Esophagus squamous epithelium (tissue), 4 donors: ENCODE data around the genes ZNF860, GPD1L and STAC.

DNA sequence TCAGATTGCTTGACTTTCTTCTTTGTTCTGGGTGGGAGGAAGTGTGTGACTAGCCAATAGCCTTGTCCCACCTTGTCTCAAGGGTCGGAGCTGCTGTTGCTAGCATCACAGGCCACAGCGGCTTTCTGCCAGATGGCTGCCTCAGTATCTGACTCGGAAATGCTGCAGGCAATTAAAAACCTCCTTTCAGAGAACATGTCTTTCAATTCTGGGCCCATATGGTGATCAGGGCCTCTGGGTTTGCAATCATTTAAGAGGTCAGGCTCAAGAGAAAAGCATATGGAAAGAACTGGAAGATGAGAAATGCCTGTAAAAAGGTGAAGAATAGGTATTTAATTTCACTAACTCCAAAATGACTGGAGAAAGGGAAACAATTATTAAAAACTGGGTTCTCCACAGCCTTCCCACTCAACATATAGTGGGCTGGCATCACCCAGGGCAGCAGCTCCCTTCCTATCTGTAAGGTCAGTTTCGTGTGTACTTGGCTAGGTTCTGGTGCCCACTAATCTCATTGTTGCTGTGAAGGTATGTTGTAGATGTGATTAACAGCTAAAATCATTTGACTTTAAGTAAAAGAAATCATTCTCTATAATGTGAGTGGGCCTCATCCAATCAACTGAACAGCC is 32.5 kb downstream of the TGFBR2 start:
- PRO-cap = no peak
- RAMPAGE, long total RNA, 4 experiments = no peak in any of the 4 experiments

GRCh38 chr3:30674071-30674584 is 67.7 kb downstream of the TGFBR2 start:
- PRO-cap = no peak
- RAMPAGE, long total RNA, 4 experiments = no peak in any of the 4 experiments

DNA sequence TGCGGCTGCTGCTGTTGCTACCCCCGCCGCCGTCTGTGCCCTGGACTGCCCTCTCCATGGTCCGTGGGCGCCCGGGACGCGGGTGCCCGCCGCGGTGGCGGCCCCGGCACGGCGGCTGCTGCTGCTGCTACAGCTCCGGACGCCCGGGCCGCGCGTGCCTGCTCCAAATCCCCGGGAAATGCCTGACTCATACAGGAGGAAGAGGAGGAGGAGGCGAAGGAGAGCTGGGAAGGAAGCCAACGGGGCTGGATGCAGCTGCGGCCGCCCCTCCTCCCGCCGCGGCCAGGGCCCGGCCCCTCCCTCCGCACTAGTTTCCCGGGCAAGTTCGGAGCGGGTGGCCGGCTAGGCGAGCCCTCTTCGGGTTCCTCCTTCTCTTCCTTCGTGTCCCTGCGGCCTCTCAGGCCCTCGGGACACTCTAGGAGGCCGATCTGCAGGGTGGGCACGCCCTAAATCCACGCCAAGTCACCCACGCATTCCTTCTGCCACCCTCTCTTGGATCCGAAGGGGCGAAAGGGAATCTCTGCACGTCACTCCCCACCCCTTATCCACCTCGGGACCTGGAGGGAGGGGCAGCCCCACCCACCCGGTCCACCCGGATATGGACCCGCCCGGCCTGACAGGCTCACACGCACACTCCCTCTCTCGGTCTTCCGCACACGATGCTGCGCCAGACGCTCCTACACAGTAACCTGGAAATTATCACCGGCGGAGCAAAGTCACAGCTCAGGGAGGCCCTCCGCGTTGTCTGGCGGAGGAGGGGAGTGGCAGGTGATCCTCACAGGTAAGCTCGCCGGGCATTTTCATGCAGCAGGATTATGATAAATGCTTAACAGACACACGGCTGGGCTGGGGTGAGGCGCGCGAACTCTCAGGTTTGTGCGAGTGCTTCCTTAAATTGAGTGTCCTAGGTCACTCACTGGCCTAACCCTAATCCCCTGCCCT is at the start of gene ZNF860:
Gene ZNF860 (plus strand): TSS at position 629 of the 942 bp plus-strand sequence.
- PRO-cap = bidirectional peak, plus-strand start at position 322 of the sequence, minus-strand start at position 179 of the sequence
- RAMPAGE, long total RNA, 4 experiments = start-site peak on the plus strand in 3 of 4 experiments, centred at positions 625 to 647 of the sequence, 29 to 60 reads per replicate

- PRO-cap = no peak
- RAMPAGE, long total RNA, 4 experiments = no peak in any of the 4 experiments
Observed at GRCh38 chr3:32010010-32010462, 28.5 kb downstream of the ZNF860 start.

DNA sequence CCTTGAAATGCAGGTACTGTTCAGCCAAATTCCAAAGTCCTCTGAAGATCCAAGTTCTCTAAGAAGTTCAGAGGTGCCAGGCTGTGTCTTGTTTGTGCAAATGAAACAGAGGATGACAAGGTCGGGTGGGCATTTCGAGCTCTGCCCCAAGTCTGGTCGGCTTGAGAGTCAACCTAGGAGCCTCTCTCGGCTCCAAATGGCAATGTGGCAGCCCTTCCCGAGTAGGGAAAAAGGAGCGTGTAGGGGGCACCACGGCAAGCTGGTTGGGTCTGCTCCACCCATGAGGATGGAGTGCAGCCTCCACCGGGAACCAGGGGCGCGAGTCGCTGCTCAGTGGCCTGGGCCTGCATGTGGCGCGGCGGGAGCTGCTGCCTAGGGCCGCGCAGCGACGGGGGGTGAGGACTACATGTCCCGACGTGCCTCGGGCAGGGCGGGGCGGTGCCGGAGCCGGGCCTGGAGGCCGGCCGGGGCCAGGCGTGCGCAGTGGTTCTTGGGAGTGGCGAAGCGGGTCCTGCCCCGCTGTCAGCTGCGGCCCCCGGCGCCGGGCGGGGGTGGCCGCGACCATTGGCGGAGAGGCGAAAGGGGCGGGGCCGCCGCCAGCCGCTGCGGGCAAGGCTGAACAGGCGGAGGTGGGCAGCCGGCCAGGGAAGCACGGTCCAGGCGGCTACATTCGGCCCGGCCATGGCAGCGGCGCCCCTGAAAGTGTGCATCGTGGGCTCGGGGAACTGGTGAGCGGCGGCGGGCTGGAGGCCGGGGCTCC is at the start of gene GPD1L:
Gene GPD1L (plus strand): TSS at position 590 of the 760 bp plus-strand sequence.
- PRO-cap = bidirectional peak, plus-strand start at position 622 of the sequence, minus-strand start at position 346 of the sequence
- RAMPAGE, long total RNA, 4 experiments = start-site peak on the plus strand in 4 of 4 experiments, centred at positions 615 to 659 of the sequence, 118 to 906 reads per replicate

DNA sequence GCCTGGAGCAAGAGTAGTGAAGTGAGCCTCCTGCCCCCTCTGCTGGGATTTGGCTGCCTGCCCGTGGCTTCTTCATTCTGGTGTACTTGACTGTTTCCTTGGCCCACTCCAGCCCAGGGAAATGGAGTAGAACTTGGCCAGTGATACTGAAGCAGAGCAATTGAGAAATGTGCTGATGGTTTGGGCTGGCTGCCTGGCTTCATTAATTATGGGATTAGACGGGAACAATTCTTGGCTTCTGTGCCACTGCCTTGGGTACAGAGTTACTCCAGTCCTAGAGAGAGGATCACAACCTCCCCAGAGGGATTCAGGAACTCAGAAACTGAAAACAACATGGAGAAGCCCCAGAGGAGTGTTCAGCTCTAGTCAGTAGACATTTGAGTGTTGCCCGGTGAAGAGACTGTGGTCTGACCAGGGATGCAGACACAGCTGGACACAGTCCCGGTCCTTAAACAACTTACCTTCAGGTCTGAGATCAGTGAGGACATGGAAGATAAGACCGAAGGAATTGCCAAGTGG is 3.0 kb downstream of the GPD1L start:
- PRO-cap = no peak
- RAMPAGE, long total RNA, 4 experiments = no peak in any of the 4 experiments

DNA sequence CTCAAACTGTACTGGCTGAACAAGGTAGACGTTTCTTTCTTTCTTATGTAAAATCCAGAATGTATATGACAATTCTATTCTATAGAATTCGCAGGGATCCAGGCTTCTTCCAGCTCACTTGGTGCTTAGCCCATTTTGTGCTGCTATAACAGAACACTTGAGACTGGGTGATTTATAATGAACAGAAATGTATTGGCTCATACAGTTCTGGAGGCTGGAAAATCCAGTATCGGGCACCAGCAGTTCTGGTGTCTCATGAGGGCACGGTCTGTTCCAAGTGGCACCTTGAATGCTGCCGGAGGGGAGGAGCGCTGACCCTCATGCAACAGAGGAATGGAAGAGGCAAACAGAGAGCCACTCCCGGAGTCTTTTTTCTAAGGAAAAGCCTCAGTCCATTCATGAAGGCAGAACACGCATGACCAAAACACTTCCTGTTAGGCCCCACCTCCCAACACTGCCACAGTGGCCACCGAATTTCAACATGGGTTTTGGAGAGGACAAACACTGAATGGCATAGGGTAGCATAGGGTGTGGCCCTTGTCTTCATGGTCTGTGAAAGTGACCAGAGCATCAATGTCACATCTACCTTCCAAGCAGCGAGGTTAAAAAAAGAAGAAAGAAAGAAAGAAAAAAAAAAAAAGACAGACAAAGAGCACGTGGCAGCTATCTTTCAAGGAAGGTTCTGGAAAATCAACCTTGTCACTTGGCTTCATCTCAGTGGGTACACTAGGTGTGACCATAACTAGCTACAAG is 46.0 kb downstream of the GPD1L start:
- PRO-cap = no peak
- RAMPAGE, long total RNA, 4 experiments = no peak in any of the 4 experiments

- PRO-cap = no peak
- RAMPAGE, long total RNA, 4 experiments = no peak in any of the 4 experiments
Observed at GRCh38 chr3:32216109-32216619, 22.3 kb upstream of the CMTM8 start.

- PRO-cap = no peak
- RAMPAGE, long total RNA, 4 experiments = no peak in any of the 4 experiments
Observed at GRCh38 chr3:32780378-32781197, 37.2 kb upstream of the TRIM71 start.

GRCh38 chr3:32843971-32844247 is 26.1 kb downstream of the TRIM71 start:
- PRO-cap = no peak
- RAMPAGE, long total RNA, 4 experiments = no peak in any of the 4 experiments

DNA sequence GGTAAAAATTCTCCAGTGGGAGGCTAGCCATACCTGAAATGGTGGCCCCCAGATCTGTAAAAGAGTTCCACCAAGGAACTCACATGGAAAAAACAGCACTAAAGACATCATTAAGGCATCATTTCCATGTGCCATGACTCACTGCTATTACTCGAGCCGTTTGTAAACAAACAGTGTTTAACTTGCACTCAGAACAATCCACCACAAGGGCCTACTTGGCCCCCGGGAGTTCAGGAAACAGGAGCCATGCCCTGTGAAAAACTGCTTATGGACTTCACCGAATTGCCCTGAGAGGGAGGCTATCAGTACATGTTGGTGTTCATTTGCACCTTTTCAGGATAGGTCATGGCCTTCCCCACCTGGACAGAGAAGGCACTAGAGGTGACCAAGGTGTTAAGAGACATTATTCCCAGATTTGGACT is 18.2 kb downstream of the CCR4 start:
- PRO-cap = no peak
- RAMPAGE, long total RNA, 4 experiments = no peak in any of the 4 experiments

GRCh38 chr3:32989509-32989891 is 38.1 kb downstream of the CCR4 start:
- PRO-cap = no peak
- RAMPAGE, long total RNA, 4 experiments = no peak in any of the 4 experiments

DNA sequence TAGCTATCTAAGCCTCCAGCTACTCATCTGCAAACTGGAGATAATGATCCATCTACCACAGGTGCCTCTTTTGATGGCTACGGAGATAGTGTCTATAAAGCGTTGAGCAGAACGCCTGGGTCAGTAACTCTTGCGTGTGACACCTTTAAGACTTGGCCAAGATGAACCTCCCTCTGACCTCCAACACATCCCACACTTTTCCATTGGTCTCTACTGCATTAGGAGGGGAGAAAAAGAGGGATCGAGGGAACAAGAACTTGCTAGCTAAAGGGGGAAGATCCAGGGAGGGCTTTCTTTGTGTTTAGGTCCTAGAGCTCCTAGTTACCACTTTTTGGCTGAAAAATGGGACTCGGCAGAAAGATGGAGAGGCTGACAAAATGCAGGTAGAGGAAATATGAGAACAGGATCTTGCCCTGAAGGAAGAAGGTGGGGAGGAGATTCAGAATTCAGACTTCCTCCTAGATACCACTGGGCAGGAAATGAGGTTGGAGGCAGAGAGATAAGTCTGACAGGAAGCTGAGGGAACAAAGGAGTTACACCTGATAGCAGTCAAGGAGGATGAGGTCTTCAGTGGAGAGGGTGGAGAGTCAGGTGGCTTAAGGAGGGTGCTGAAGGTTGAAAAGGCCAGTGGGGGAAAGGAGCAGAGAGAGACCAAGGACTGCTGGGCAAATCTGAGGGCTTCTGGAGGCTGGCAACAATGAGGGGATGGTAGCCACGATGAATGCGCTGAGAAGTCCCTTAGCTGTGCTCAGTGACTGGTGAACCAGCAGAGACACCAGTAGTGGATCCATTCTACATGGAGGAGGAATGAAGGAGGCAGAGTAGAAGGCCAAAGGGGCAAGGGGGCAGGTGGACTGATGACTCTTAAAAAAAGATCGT is 56.8 kb downstream of the CCR4 start:
- PRO-cap = no peak
- RAMPAGE, long total RNA, 4 experiments = no peak in any of the 4 experiments

- PRO-cap = no peak
- RAMPAGE, long total RNA, 4 experiments = no peak in any of the 4 experiments
Observed at GRCh38 chr3:33083780-33084699, 12.9 kb downstream of the GLB1 start.

DNA sequence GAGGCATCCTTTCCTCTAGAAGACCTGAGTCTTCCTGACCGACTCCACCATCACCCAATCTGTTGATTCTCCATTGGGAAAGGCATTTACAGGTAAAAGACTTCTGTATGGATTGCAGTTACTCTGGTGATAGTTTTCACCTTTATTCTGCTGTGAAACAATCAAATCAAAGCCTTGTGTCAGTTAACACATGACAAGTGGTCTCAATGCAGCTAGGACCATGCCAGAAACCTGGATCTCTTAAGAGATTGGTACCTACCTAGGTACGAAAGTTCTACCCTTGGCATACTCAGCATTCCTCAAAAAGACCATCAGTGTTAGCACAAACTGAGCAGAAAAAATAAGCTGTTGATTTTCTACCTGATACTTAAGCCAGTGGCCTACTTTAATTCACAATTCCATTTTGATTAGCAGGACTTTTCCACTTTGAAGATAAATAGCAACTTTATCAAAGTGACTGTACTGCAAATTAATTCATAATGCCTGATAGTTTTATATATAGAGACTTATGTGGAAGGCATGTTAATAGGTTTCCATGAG is 54.5 kb downstream of the UBP1 start:
- PRO-cap = no peak
- RAMPAGE, long total RNA, 4 experiments = no peak in any of the 4 experiments

- PRO-cap = no peak
- RAMPAGE, long total RNA, 4 experiments = no peak in any of the 4 experiments
Observed at GRCh38 chr3:33855744-33856519, 57.5 kb downstream of the PDCD6IP start.

GRCh38 chr3:33917756-33918424 is 119.5 kb downstream of the PDCD6IP start:
- PRO-cap = no peak
- RAMPAGE, long total RNA, 4 experiments = no peak in any of the 4 experiments

DNA sequence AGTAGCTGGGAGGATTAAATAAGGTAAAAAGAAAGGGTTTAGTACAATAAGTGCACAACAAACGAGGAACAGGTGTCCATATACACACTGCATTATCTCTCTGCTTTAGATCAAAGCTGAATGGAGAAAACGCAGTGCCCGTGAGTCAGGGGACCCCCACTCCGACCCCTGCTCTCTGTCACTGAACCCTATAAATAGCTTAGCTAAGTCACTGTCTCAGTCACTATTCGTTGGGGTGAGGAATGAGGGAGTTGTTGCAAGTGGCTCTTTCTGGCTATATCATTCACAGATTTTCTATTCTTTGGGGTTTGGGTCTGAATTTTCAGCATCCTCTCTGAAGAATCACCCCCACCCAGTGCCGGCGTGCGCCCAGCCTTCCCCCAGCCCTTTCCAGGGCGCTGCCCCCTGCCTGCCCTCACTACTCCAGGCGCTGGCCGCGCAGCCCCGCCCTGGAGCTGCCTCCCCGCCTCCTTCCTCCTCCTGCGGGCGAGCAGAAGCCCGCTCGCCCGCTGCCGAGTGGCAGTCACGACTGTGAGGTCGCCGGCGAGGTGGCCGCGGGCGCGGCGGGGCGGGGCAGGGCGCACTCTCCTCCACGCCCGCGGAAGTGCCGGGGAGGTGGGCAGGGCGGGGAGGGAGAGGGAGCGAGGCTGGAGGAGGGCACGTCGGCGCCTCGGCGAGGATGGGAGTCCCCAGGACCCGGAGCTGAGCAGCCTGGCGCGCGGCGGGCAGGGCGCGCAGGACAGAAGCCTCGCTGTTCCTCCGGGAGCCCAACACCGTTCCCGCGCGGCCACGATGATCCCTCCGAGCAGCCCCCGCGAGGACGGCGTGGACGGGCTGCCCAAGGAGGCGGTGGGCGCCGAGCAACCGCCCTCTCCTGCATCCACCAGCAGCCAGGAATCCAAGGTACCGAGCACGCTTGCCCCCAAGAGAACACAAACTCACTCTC is at the start of gene STAC:
Gene STAC (plus strand): TSS at position 653 of the 946 bp plus-strand sequence.
- PRO-cap = no peak
- RAMPAGE, long total RNA, 4 experiments = start-site peak on the plus strand in 1 of 4 experiments, centred at position 636 of the sequence, 17 reads per replicate

DNA sequence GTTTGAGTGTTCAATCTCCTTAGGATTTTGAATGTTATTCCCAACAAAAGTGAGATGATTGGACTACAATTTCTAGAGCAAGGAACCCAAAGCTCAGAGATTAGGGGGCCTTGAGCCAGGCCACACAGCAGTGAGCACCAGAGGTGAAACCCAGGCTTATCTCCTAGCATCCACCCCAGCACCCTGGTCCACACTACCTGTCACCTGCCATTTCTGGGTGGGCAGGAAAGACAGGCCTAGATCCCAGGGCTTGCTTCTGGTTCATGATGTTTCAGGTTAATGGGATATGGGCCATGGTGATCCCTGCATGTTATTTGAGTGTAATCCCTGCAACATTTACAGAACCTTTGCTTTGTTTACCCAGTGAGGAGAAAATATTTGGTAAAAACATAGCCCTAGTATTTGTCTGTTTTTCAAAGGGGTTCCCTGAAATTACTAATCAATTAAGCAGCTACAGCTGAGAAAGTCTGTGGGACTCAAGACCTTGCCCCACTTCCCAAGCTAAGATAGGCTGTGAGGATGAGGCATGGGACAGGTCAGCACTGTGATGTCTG is 11.4 kb downstream of the TRANK1 start:
- PRO-cap = no peak
- RAMPAGE, long total RNA, 4 experiments = no peak in any of the 4 experiments

DNA sequence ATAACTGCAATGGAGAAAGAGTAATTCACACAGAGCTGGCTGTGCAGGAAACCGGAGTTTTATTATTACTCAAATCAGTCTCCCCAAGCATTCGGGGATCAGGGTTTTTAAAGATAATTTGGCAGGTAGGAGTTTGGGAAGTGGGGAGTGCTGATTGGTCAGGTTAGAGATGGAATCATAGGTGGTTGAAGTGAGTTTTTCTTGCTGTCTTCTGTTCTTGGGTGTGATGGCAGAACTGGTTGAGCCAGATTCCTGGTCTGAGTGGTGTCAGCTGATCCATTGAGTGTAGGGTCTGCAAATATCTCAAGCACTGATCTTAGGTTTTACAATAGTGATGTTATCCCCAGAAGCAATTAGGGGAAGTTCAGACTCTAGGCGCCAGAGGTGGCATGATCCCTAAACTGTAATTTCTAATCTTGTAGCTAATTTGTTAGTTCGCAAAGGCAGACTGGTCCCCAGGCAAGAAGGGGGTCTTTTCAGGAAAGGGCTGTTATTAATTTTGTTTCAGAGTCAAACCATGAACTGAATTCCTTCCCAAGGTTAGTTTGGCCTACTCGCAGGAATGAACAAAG is 20.6 kb upstream of the TRANK1 start:
- PRO-cap = no peak
- RAMPAGE, long total RNA, 4 experiments = no peak in any of the 4 experiments